Osteocyte (in vitro differentiated cells): ENCODE measurements around a stretch of chr13.

DNA sequence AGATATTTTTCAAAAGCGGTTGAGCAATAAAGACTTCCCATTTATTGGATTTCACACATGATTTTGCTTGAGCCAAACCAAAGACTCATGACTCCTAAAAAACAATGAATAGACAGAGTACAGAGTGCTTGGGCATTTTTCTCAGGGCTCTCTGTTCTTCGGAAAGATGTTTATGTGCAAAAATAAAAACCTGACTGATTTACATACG is 194.2 kb downstream of the KATNAL1 start:
- PRO-cap: no peak

DNA sequence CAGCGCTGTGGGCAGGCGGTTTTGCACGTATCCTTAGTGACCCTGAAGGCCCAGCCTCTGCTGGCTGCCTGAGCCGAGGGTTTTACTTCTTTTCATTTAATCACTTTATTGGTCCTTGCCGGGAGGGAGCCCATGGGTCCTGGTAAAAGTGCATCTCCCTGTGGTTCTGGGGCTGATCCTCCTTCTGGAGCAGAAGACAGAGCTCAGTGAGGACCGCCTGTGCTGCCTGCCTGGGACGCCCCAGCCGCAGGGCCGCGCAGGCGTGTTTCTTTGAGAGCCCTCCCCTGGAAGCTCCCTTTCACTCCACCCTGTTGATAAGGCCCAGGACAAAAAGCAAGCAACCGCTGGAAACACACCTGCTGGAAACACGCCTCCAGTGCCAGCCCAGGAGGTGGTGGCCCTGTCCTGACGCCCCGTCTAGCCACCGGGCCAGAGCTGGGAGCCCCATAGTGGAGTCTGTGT is 173.9 kb downstream of the KATNAL1 start:
- PRO-cap: no peak

- PRO-cap: no peak
These were observed 24.0 kb upstream of the KATNAL1 start for GRCh38 chr13:30331229-30331864.

GRCh38 chr13:30365310-30366088 is 56.8 kb upstream of the UBE2L5 start:
- PRO-cap: no peak

- PRO-cap: no peak
These were observed 50.5 kb upstream of the UBE2L5 start for GRCh38 chr13:30371439-30372524.

DNA sequence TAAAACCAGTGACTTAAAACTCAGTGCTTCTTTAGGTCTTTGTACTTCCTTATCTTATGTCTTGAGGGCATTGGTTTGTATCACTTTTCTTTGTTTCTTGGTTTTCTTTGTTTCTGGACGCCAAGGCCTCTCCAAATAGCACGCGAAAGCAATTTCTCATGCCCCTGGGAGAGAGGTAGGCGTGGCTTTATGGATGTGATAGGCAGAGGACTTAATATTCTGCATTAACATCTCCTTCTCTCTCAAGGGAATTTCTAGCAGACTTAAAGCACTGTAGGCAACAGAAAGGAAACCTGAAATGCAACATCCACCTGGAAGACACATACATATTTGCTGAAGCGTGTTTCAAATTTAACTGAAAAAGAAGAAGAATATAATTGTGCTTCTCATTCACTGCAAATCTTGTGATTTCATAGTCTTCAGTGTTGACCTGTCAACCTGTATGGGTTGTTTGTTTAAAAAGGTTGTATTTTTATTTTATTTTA is 20.7 kb downstream of the UBE2L5 start:
- PRO-cap: no peak

DNA sequence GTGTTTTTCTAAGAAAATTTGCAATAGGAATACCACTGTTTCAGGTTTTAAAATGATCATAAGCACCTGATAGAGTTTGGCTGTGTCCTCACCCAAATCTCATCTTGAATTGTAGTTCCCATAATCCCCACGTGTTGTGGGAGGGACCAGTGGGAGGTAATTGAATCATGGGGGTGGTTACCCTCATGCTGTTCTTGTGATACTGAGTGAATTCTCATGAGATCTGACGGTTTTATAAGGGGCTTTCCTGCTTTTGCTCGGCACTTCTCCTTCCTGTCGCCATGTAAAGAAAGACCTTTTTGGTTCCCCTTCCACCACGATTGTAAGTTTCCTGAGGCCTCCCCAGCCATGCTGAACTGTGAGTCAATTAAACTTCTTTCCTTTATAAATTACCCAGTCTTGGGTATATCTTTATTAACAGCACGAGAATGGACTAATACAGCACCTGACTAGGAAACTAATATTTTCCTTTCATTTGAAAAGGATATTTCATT is 69.7 kb upstream of the USPL1 start:
- PRO-cap: no peak

- PRO-cap: no peak
These were observed 30.1 kb downstream of the USPL1 start for GRCh38 chr13:30647816-30648166.

GRCh38 chr13:30736725-30737841 is 1.7 kb downstream of the ALOX5AP start:
- PRO-cap: no peak

- PRO-cap: no peak
These were observed 3.9 kb downstream of the ALOX5AP start for GRCh38 chr13:30739239-30739600.

- PRO-cap: no peak
These were observed 64.1 kb downstream of the ALOX5AP start for GRCh38 chr13:30799247-30800020.

- PRO-cap: no peak
These were observed 43.1 kb upstream of the MEDAG start for GRCh38 chr13:30862595-30863752.

- PRO-cap: no peak
These were observed 16.2 kb downstream of the HSPH1 start for GRCh38 chr13:31145344-31146017.

- PRO-cap: no peak
These were observed 87.1 kb downstream of the B3GLCT start for GRCh38 chr13:31286590-31287471.

GRCh38 chr13:31320642-31321347 is 121.0 kb downstream of the B3GLCT start:
- PRO-cap: no peak

DNA sequence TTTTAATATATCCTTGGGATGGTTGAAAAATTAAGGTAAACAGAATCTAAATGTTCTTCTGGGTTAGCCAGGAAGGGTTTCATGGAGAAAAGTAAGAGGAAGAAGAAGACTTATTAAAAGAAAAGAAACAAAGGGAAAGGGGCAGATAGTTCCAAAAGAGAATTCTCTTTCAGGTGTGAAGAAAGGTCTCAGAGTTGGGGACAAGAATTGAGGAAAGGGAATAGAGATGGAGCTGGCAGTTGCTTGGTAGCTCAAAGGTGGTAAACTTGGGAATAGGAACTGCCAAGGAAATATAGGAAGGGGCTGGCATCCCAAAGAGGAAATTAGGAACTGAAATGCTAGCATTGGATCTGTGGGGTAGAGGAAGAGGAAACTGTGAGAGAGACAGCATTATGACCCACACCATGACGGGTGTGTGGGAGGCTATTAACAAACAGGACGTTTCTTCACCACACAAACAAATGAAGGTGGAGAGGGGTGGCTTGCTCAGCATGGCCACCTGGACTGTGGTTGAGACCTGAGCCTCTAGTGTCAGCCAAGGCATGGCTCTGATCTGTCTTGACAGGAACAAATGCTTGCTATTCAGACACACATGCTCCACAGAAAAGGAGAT is 178.0 kb downstream of the B3GLCT start:
- PRO-cap: no peak

- PRO-cap: no peak
These were observed 133.2 kb upstream of the FRY start for GRCh38 chr13:31898284-31898938.

GRCh38 chr13:31926869-31927652 is 104.5 kb upstream of the FRY start:
- PRO-cap: no peak

DNA sequence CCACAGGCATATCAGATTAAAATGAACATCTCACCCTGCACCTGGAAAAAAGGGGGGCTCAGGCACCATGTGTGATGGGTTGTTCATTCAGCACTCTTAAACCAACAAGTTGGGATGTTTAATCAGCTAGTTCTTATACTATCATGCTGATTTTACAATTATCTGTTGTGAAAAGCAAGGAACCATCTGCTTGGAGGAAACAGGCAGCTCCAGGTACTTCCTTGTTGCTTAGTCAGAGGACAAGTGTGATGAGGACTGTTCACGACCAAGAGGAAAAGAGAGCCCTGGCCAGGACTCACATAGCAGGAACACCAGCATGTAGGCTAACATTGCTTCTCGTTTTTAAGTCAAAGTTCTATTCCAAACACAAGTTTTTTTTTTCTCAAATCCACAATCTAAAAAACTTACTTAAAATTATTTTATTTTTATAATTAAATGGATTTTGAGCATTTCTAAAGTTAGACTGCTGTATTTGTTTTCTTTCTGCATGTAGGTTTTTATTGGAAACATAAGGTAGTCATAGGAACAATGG is 81.1 kb upstream of the FRY start:
- PRO-cap: no peak

DNA sequence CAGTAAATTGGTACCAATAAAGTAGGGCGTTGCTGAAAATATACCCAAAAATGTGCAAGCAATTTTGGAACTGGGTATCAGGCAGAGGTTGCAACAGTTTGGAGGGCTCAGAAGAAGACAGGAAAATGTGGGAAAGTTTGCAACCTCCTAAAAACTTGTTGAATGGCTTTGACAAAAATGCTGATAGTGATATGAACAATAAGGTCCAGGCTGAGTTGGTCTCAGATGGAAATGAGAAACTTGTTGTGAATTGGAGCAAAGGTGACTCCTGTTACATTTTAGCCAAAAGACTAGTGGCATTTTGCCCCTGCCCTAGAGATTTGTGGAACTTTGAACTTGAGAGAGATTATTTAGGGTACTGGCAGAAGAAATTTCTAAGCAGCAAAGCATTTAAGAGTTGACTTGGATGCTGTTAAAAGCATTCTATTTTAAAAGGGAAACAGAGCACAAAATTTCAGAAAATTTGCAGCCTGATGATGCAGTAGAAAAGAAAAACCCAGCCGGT is 47.9 kb upstream of the FRY start:
- PRO-cap: no peak